Fallopian tube (tissue), 1 donor: ENCODE results near the gene ENO1.

GRCh38 chr1:8878550-8879594, at the start of gene ENO1:
ENO1 (minus strand) TSS chr1:8878686.
- PRO-cap, result bidirectional peak, plus-strand start at chr1:8878835, minus-strand start at chr1:8878686; bidirectional peak, plus-strand start at chr1:8879386, minus-strand start at chr1:8879250

DNA sequence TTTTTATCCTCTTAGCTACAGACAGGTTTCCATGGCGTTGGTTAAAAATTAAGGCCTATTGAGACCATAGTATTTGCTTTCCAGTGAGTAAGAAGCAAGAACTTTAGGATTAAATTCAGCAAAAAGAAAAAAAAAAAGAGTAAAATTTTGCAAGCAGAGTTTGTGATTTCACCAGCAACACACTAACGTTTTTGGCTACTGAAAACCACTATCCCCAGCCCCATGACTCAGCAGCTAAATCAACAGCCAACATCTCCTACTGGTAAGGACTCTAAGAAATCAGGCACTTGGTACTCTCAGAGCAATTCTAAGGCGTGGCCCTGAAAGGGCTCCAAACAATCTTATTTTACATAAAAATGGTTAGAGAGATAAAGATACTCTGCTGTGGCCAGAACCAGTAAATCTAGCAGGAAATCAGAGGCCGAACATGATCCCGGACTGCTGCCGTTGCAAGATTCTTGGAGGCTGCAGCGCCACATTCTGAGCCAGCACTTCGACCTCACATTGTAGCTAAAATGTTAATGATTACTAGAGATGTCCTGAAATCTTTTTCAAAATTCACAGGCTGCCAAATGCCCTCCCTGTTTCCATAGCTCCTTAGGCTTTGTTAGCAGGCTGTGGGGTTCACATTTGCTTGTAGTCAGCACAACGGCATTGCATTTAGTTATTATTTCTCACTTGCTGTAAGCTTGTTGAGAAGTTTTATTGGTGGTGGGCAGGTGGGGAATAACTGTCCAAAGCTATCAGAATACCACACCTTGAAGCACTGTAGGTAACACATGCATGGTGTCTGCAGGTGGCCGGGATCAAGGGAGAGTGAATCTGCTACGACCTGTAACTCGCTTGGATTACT, 1.7 kb upstream of the ENO1 start:
- PRO-cap, result bidirectional peak, plus-strand start at position 400 of the sequence, minus-strand start at position 184 of the sequence; bidirectional peak, plus-strand start at position 637 of the sequence, minus-strand start at position 517 of the sequence

GRCh38 chr1:9142964-9143676, 14.2 kb upstream of the GPR157 start:
- PRO-cap, result no peak

GRCh38 chr1:9164862-9165696, 36.2 kb upstream of the GPR157 start:
- PRO-cap, result no peak

GRCh38 chr1:9179619-9180987, 51.2 kb upstream of the GPR157 start:
- PRO-cap, result no peak

- PRO-cap, result no peak
These were observed 51.8 kb upstream of the H6PD start for GRCh38 chr1:9182702-9183280.

GRCh38 chr1:9196168-9197258, 38.1 kb upstream of the H6PD start:
- PRO-cap, result no peak

- PRO-cap, result no peak
These were observed 769 bp upstream of the H6PD start for GRCh38 chr1:9233861-9234149.

- PRO-cap, result no peak
These were observed 4.0 kb downstream of the H6PD start for GRCh38 chr1:9238564-9239010.

- PRO-cap, result no peak
These were observed 28.7 kb upstream of the SPSB1 start for GRCh38 chr1:9263816-9264481.

DNA sequence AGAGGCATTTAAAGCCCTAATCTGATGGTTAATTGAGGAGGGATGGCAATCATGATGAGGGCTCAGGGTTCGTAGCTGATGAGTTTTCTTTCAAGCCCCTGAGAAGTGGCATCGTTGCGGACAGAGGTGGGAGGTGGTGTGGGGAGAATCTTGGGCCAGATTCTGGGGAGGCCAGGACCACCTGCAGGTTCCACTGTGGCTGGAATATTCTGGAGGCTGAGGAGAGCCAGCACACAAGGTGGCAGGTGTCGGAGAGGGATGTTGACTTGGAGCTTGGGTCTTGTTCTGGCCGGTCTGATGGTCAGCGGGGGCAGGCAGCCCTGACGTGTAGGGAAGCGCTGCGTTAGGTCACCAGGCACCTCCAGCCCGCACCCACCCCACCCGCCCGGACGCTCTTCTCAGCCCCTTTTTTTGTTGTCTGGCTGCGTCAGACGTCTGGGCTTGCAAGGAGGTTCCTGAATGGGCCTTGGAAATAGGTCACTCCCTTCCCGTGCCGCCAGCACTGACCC, 29.9 kb downstream of the SPSB1 start:
- PRO-cap, result no peak

DNA sequence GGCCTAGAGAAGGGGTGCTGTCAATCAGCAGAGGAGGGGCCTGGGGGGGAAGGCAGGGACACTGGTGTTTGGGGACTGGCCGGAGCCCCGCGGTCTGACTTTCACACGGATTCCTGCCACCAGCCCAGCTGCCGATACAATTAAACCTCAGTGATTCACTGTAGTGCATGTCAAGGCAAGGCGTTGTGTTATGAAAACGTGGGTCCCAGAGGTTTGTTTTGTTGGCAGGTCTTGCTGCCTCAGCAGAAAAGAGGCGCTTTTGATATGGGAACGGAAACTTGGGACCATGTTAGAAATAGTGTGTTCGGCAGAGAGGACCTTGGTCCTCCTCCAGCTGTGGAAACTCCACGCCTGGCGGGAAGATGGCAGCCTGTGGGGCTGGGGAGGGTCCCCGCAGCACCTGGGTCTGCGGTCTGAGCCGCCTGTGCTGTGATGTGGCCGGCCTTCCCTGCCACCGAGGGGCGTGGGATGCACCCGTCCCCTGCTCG, 47.6 kb downstream of the SPSB1 start:
- PRO-cap, result no peak

GRCh38 chr1:9413949-9414326, 121.2 kb downstream of the SPSB1 start:
- PRO-cap, result no peak

DNA sequence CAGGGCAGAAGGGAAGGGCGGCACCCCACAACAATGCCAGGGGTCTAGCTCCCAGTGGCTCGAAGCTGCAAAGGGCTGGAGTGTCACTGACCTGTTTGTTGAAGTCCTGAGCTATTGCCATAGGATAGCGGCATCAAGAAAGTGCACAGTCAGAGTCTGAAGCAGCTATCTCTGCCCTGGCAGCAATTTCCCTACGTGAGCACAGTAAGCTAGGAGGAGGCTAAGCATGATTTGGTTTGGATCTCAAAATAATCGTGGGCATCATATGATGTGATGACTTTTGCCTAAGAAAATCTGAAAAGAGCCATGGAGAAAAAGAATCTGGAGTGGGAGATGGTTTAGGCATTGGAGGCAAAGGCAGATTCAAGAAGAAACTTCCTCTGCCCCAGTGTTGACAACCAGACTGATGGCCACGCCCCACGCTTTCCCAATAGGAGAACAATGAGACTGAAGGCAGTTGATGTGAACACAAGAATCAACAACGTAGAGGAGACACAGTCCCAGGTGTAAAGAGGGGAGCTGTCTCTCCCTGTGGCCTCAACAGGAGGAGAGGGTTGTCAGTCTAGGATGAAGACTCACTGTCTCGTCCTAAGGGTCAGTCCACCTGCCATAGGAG, 100.0 kb upstream of the SLC25A33 start:
- PRO-cap, result bidirectional peak, plus-strand start at position 495 of the sequence, minus-strand start at position 365 of the sequence

- PRO-cap, result no peak
These were observed 44.3 kb upstream of the SLC25A33 start for GRCh38 chr1:9494760-9495591.

GRCh38 chr1:9629007-9630275, 22.1 kb upstream of the PIK3CD start:
- PRO-cap, result no peak

DNA sequence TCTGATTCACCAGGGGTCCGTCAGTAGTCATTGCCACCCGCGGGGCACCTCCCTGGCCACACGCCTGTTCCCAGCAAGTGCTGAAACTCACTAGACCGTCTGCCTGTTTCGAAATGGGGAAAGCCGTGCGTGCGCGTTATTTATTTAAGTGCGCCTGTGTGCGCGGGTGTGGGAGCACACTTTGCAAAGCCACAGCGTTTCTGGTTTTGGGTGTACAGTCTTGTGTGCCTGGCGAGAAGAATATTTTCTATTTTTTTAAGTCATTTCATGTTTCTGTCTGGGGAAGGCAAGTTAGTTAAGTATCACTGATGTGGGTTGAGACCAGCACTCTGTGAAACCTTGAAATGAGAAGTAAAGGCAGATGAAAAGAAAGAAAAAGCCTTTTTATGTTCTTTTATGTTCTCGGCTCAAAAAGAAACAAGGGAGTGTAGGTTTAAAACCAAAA, 77.0 kb downstream of the PIK3CD start:
- PRO-cap, result no peak

- PRO-cap, result no peak
These were observed 80.2 kb downstream of the PIK3CD start for GRCh38 chr1:9731506-9732289.

DNA sequence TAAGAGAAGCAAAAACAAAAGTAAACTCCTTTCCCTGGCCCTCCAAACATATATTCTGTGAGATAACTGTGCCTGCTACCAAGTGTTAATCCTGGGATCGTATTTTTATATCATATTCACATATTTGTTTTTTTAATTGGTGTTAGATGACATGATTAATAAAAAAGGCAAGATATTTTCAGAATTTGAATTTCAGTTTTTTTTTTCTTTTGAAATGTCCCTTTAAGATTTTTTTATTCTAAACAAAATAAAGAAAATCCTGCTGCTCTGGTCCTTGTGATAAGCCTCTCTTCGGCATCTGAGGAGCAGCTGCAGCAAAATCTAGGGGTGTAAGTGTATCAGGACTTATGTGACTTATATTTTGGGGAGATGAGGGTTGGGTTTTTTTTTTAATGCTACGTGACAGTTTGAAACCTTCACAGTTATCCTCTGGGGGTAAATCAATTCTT, 29.9 kb upstream of the KIF1B start:
- PRO-cap, result no peak

DNA sequence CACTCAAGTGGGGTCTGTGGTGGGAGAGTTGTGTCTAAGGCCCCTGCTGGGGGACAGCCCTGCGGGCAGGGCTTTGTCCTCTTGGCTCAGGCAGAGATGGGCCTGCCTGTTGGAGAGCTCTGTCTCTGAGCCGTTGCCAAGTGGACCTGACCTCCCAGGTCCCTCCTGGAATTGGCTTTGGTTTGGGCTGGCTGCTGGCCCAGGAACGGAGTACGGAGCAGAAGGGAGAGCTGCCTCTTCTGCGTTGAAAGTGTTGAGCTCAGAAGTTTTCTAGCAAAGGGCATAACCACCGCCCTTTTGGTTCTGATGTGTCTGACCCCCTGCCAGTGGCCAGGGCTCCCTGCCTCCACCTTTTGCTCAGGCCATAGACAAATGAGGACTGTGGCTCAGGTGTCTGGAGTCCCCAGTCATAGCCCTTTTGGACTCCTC, 154.0 kb downstream of the PEX14 start:
- PRO-cap, result unidirectional peak, plus-strand start at position 205 of the sequence